ENCODE measurements around a stretch of chr2.

- RRBS = no CpG with 5 or more reads among the region's 16 CpGs
These were observed 115.7 kb upstream of the COPS8 start for GRCh38 chr2:236969781-236970610.

GRCh38 chr2:236975700-236976136 lies 110.0 kb upstream of the COPS8 start:
- RRBS = no CpG with 5 or more reads among the region's 4 CpGs

GRCh38 chr2:237213692-237214070 lies 128.0 kb downstream of the COPS8 start:
- RRBS = no CpG with 5 or more reads among the region's 7 CpGs

DNA sequence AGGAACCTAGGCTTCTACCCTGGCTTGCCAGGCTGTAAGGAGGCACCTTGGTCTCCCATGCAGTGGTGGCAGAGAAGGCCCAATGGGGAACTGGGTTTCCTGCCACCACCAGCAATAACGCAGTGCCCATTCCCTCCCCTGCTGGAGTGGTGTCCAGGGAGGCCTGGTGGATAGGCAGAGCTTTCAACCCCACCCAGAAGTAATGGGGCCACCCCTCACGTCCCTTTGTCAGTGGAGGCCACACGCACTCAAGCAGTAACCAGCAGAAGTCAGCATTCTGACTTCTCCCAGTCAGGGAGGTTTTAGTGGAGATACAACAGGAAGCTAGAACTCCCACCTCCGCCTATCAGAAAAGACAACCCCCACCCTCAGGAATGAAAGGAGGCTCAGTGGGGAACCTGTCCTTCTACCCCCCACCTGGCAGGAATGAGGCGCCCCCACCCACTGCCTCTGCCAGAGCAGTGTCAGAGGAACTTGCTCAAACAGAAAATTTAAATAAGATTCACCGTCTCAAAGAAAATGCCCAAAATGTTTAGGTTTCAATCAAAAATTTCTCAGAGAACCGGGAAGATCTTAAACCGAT lies 132.5 kb downstream of the COPS8 start:
- RRBS = no CpG with 5 or more reads among the region's 8 CpGs

GRCh38 chr2:237280070-237280671 lies 133.8 kb downstream of the COL6A3 start:
- RRBS = no CpG with 5 or more reads among the region's 16 CpGs

DNA sequence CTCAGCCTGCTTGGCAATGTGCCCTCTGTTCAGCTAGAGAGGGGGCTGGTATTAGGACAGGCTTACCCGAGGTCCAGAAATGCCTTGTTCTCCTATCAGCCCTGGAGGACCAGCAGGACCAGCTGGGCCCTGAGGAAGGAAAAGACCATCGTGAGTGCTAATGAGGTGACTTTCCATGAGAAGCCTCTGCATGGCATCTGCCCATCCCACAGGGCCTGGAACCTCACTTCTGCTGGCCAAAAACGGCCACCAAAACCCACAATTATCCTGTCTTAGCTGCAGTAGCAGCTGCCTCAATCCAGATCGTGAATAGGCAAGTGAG lies 61.5 kb downstream of the COL6A3 start:
- RRBS = no CpG with 5 or more reads among the region's 4 CpGs

DNA sequence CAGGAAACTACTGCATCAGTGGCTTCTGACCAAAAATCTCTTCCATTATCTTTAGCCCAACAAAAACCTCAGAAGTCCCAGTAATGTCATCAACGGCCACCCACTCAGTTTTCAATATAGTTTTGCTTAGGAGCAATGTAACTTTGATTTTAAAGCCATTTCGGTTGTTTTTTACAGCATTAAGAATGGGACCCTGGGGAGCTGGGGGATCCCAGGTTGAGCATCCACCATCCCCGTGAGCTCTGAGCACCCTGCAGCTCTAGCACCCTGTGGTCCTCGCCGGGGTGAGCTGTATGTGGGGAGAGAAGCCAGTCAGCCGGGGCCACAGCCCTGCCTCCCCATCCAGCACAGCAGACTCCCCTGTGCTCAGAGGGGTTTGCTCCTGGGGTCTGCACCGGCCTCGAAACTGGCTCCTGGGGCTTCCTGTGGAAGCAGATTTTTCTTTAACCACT lies 1.4 kb downstream of the COL6A3 start:
- RRBS = 76% methylated on average over 2 of the region's 8 CpGs

DNA sequence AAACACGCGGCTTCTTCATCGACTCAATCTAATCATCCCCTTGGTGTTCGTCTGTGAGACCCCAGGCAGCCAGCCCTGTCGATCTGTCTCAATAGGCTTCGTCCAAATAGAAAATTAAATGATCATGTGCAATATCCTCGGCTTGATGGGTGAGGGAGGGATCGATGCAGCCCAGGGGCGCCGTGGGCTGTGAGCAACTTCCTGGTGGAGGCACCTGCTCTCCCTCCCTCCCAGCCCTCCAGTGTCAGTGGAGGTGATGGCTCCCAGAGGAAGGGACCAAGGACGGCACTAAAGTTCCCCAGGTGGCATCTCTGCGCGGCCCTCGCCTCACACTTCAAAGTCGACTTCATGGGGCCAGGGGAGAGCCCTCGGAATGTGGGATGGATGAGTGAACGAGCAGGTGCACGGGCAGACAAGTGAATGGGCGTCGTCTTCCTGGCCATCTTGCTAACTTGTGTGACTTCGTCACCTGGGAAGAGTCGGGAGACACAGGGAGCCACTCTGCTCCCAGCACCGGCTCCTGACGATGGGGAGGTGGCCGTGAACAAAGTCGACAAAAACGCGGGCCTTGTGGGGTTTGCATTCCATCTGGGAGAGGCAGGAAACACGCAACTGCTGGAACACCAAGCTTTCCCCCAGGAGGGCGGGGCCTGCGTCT lies 28.7 kb upstream of the PRLH start:
- RRBS = no CpG with 5 or more reads among the region's 31 CpGs

- RRBS = no CpG with 5 or more reads among the region's 8 CpGs
These were observed 19.9 kb upstream of the PRLH start for GRCh38 chr2:237546384-237546935.

GRCh38 chr2:237572872-237573289 lies 6.5 kb downstream of the PRLH start:
- RRBS = no CpG with 5 or more reads among the region's 4 CpGs

- RRBS = no CpG with 5 or more reads among the region's 26 CpGs
These were observed 8.8 kb downstream of the PRLH start for GRCh38 chr2:237574823-237575900.

DNA sequence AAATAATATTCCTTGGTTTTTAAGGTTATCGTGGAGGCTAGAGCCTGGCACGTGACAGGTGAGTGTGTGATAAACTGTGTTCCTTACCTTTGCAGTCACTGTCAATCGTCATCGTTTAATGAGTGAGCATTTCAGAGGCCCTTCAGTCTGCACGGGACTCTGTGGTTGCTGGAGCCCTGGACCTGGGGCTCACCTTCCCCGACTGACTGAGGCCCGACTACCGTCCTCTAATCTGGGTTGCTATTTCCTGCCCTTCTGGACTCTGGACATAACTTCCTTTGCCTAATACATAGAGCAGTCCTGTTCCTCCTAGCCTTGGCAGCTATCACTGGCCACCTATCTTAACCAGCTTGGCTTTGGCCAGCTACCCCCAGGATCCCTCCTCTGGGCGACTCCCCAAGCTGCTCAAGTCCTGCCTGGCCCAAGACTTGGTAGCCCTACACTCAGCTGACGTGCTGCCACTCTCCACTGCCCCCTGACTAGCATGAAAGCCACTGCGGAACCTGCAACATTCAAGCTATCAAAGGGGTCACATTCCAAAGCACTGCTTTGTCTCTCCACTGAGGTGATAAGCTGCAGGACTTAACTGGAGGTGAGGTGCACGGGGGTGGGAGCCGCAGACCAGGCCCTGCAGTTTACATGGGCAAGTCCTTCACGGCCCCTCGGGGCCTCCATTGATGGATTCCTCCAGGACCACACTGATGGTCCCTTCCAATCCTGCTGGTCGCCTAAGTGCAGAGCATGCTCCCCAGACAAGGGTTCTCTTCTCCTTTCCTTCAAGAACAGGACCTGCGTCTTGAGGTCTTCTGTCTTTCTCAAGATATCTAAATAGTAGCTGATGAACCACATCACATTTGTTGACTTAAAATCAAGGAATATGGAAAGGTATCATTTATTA lies 11.1 kb upstream of the RAB17 start:
- RRBS = no CpG with 5 or more reads among the region's 17 CpGs

DNA sequence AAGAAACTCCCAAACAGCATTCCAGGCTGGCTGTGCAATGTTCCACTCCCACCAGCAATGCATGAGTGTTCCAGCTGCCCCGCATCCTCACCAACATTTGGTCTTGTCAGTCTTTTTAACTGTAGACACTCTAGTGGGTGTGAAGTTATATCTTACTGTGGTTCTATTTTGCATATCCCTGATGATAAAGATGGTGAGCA lies 8.9 kb upstream of the LRRFIP1 start:
- RRBS = no CpG with 5 or more reads among the region's 1 CpG

DNA sequence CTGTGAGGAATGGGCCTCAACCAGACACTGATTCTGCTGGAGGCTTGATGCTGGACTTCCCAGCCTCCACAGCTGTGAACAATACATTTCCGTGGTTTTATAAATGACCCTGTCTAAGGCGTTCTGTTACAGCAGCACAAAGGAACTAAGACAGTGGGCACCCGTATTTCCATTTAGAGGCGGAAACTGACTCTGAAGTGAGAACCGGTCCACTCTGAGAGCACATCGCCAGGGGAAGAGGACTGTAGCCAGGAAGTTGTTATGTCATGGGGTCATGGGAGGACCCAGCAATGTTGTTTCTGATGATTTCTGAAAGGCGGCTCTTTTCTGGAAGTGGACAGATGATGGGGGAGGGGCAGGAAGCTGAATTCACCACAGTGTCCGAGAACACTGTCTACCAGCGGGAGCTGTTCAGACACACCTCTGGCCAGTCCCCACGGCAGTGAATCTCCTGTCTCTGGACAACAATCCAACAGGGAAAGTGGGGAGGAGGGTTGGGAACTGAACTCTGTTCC lies 2.2 kb upstream of the LRRFIP1 start:
- RRBS = no CpG with 5 or more reads among the region's 10 CpGs

DNA sequence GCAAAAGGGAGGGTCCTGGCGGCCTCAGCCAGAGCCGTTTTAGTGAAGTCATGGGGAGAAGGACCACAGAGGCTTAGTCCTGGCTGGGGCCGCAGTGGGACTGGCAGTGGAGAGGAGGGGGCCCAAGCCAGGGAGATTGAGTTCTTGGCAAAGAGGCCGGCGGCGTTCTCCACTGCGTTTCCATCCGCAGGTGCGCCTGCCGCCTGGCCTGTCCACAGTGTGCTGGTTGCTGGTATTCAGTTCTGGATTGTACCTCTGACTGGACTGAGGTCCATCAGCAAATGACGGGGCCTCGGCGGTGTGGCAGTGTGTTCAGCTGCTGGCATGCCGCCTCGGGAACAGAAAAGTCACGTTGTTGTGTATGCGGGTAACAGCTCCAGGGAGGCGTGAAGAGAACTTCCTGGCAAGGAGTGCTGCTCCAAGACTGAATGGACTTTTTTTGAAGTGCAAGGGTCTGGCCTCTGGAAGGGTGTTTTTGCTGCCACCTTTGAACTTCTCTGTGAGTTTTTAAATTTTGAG lies 36.8 kb downstream of the LRRFIP1 start:
- RRBS = no CpG with 5 or more reads among the region's 18 CpGs

GRCh38 chr2:237674368-237675381 lies 47.3 kb downstream of the LRRFIP1 start:
- RRBS = no CpG with 5 or more reads among the region's 19 CpGs

- RRBS = no CpG with 5 or more reads among the region's 18 CpGs
These were observed 55.6 kb downstream of the LRRFIP1 start for GRCh38 chr2:237682895-237683577.

DNA sequence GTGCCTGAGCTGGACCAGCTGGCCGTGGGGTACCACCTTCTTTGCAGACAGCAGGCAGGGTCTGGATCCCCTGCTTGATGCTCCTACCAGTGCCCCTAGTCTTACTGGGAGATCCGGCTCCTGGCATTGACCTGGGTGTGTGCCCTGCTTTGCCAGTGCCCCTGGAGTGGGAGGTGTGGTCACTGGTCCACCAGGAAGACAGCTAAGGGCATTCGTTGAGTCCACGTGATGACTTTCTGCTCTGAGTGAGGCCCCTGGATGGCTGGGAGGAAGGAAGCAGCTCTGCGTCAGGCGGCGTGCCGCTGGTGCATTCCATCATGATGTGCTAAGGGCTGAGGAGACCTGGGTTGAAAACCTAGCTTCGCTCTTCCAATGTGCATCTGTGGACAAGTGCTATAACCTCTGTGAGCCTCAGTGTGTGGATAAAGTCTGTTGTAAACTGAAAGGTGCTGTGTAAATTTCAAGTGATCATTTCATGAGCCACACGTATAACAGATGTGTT lies 59.5 kb downstream of the LRRFIP1 start:
- RRBS = no CpG with 5 or more reads among the region's 10 CpGs

GRCh38 chr2:237753214-237753663 lies 45.3 kb upstream of the RBM44 start:
- RRBS = no CpG with 5 or more reads among the region's 5 CpGs

Data from PFSK-1 (cell line).